Uterus (tissue), 7 donors: Measurements from ENCODE around the genes UGT1A8, UGT1A3 and SPP2.

- PRO-cap, 4 experiments, result no peak in any of the 4 experiments
- RAMPAGE, long total RNA, 2 experiments, result no peak in any of the 2 experiments
- RRBS, result no CpG with 5 or more reads among the region's 10 CpGs
Measured at GRCh38 chr2:233617328-233618031, at the start of gene UGT1A8. Gene UGT1A8, plus strand, starts transcription at chr2:233617633.

- PRO-cap, 4 experiments, result no peak in any of the 4 experiments
- RAMPAGE, long total RNA, 2 experiments, result no peak in any of the 2 experiments
- RRBS, result no CpG with 5 or more reads among the region's 13 CpGs
Measured at GRCh38 chr2:233728297-233729273, at the start of gene UGT1A3. Gene UGT1A3, plus strand, starts transcription at chr2:233729042.

DNA sequence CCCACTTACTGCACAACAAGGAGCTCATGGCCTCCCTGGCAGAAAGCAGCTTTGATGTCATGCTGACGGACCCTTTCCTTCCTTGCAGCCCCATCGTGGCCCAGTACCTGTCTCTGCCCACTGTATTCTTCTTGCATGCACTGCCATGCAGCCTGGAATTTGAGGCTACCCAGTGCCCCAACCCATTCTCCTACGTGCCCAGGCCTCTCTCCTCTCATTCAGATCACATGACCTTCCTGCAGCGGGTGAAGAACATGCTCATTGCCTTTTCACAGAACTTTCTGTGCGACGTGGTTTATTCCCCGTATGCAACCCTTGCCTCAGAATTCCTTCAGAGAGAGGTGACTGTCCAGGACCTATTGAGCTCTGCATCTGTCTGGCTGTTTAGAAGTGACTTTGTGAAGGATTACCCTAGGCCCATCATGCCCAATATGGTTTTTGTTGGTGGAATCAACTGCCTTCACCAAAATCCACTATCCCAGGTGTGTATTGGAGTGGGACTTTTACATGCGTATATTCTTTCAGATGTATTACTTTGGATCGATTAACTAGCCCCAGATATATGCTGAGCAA is 686 bp downstream of the UGT1A1 start:
- PRO-cap, 4 experiments, result no peak in any of the 4 experiments
- RAMPAGE, long total RNA, 2 experiments, result no peak in any of the 2 experiments
- RRBS, result no CpG with 5 or more reads among the region's 9 CpGs

DNA sequence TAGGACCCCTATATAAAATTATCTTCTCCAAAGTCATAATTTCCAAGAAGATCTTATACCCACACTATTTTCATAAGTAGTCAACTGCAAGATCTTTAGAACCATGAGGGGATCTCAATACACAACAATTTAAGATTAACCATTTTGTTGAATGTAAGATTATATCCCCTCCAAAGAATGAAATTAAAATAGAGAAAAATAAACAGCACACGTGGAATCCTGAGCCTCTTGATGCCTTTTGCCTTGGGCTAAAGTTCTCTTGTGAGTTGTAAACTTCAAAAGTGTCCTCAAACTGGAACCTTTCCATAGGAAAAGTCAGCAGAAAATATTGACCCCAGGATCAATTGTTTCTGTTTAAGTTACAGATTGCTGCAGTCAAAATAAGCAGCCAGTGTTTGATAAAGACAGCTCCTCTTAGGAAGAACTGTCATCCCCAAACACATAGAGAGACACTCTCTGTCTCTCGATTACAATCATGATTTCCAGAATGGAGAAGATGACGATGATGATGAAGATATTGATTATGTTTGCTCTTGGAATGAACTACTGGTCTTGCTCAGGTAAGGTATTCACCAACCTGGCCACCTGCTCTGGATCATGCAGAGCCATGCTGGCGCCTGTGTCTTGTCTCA is at the start of gene SPP2:
Gene SPP2 (plus strand): TSS at position 391 of the 632 bp plus-strand sequence.
- PRO-cap, 4 experiments, result no peak in any of the 4 experiments
- RAMPAGE, long total RNA, 2 experiments, result no peak in any of the 2 experiments
- RRBS, result no CpG with 5 or more reads among the region's 4 CpGs

- PRO-cap, 4 experiments, result no peak in any of the 4 experiments
- RAMPAGE, long total RNA, 2 experiments, result no peak in any of the 2 experiments
- RRBS, result no CpG with 5 or more reads among the region's 7 CpGs
Measured at GRCh38 chr2:234425831-234426578, 70.9 kb downstream of the ARL4C start.

DNA sequence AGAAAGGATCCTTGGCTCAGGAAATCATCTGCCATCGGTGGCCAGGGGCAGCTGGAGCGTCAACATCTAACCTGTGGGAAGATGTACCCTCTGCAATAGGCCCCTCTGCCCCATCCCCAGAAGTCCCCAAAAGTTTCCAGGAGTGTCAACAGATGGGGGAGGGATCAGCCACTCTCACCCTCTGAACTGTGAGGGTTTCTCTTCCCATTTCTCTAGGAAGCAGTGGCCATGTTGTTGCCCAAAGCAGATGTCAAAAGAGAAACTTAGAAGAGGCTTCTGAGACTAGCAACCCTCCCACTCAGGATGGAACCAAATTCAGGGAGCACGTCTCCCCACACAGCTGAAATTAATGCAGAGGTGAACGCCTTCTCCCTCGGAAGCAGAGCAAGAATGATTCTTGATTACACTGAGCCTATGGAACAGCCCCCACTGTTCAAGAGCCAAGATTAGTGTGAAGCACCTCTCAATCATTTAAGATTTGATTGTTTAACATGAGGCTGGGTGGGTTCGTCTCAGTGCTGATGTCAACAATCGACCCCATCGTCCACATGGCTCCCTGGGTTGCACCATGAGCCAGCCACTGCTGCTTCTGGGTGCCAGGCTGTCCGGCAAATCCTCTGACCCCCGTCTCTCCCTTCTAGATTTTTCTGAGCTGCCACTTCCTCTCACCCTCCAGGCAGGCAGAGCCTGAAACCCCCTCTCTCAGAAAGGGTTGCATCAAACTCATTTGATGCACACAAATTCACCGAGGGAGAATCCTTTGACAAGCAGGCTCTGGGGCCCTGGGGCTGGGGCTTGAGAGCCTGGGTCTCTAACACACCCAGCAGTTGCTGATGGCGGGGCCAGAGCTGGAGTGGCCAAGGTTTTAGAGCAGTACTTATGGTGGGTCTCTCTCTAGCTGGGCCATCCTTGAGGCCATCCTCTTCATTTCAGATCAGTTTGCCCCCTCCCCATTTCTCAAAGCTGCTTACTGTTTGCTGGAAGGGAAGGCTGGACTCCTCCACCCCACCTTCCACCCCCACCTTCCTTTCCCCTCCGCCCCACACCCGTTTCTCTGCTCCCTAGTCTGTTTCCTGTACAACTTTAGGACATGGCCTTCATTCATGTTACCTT is 69.9 kb downstream of the ARL4C start:
- PRO-cap, 4 experiments, result no peak in any of the 4 experiments
- RAMPAGE, long total RNA, 2 experiments, result no peak in any of the 2 experiments
- RRBS, result no CpG with 5 or more reads among the region's 14 CpGs

DNA sequence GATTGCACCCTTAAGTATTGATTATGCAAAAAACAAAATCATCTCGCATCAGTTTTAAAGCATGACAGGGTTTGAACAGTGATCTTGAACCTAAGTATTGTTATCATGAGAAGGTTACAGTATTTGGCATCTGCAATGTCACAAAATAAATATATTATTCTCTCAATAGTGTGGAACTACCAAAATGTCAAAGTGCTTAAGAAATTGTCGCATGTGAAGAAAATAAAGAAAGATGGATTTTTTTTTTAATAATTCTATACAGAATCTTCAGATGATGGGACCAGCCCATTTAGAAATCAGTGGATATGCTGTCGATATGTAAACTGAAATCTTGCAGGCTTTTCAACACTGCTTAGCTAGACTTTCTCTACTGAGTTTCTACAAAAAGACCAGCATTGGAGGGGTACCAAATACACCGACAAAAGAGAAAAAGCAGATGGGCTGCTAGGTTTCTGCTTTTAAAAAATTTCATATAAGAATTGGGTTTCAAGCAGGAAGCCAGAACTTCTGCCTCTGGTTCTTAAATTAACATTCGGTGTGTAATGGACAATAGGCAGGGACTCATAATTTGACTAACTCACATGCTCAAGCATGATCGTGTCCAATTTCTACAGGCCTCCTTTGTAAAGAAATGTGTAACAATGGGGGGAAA is 3.2 kb downstream of the ARL4C start:
- PRO-cap, 4 experiments, result no peak in any of the 4 experiments
- RAMPAGE, long total RNA, 2 experiments, result no peak in any of the 2 experiments
- RRBS, result no CpG with 5 or more reads among the region's 6 CpGs

GRCh38 chr2:234676174-234676467 is 179.2 kb upstream of the ARL4C start:
- PRO-cap, 4 experiments, result no peak in any of the 4 experiments
- RAMPAGE, long total RNA, 2 experiments, result no peak in any of the 2 experiments
- RRBS, result no CpG with 5 or more reads among the region's 2 CpGs

- PRO-cap, 4 experiments, result no peak in any of the 4 experiments
- RAMPAGE, long total RNA, 2 experiments, result no peak in any of the 2 experiments
- RRBS, result no CpG with 5 or more reads among the region's 1 CpG
Measured at GRCh38 chr2:234686533-234686814, 189.6 kb upstream of the ARL4C start.

DNA sequence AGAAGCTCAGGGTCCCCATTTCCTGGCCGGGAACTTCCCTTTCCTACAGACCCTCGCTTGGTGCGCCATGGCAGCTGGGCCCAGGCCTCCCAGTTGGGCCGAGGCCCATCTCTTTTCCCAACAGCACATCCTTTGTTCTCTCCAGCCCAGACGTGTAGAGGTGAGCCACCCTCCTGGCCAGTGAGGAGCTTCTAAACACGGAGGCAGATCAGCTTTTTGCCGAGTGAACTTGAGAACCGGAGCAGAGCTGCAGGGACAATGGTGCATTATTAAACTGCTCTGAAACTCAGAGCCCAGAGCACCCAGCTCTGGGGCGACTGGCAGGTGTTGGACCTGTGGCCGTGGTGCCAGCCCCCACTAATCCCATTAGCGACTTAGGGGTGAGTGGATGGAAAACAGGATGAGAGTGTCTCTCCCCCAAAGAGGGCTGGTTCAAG is 25.4 kb downstream of the SH3BP4 start:
- PRO-cap, 4 experiments, result peak in 1 of 4 experiments; most common plus-strand start position 244 of the sequence (in 1)
- RAMPAGE, long total RNA, 2 experiments, result no peak in any of the 2 experiments
- RRBS, result no CpG with 5 or more reads among the region's 11 CpGs

- PRO-cap, 4 experiments, result no peak in any of the 4 experiments
- RAMPAGE, long total RNA, 2 experiments, result no peak in any of the 2 experiments
- RRBS, result no CpG with 5 or more reads among the region's 12 CpGs
Measured at GRCh38 chr2:235025129-235025583, 73.3 kb downstream of the SH3BP4 start.

GRCh38 chr2:235384280-235385266 is 109.3 kb upstream of the AGAP1 start:
- PRO-cap, 4 experiments, result no peak in any of the 4 experiments
- RAMPAGE, long total RNA, 2 experiments, result no peak in any of the 2 experiments
- RRBS, result 88% methylated on average over 10 of the region's 38 CpGs

DNA sequence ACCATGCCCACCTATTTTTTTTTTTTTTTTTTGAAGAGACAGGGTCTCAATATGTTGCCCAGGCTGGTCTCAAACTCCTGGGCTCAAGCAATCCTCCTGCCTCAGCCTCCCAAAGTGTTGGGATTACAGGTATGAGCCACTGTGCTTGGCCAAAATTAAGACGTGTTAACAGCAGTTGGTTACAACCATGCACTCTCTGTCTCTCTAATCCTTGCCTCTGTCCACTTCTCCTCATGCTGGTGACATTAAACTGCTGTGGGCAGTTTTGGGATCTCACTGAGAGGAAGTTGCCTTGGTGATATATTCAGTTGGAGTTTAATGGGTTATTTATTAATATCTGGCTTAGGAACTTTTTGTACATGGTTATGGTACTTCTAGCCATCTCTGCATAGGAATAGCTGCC is 44.5 kb upstream of the AGAP1 start:
- PRO-cap, 4 experiments, result no peak in any of the 4 experiments
- RAMPAGE, long total RNA, 2 experiments, result no peak in any of the 2 experiments
- RRBS, result no CpG with 5 or more reads among the region's 1 CpG

GRCh38 chr2:235492898-235493490 is 849 bp upstream of the AGAP1 start:
- PRO-cap, 4 experiments, result no peak in any of the 4 experiments
- RAMPAGE, long total RNA, 2 experiments, result no peak in any of the 2 experiments
- RRBS, result 25% methylated on average over 12 of the region's 32 CpGs

- PRO-cap, 4 experiments, result no peak in any of the 4 experiments
- RAMPAGE, long total RNA, 2 experiments, result no peak in any of the 2 experiments
- RRBS, result no CpG with 5 or more reads among the region's 15 CpGs
Measured at GRCh38 chr2:235495015-235495138, 1.0 kb downstream of the AGAP1 start.

- PRO-cap, 4 experiments, result no peak in any of the 4 experiments
- RAMPAGE, long total RNA, 2 experiments, result no peak in any of the 2 experiments
- RRBS, result no CpG with 5 or more reads among the region's 19 CpGs
Measured at GRCh38 chr2:235495821-235496981, 2.4 kb downstream of the AGAP1 start.

- PRO-cap, 4 experiments, result no peak in any of the 4 experiments
- RAMPAGE, long total RNA, 2 experiments, result no peak in any of the 2 experiments
- RRBS, result no CpG with 5 or more reads among the region's 14 CpGs
Measured at GRCh38 chr2:235505182-235506032, 11.6 kb downstream of the AGAP1 start.

- PRO-cap, 4 experiments, result no peak in any of the 4 experiments
- RAMPAGE, long total RNA, 2 experiments, result no peak in any of the 2 experiments
- RRBS, result no CpG with 5 or more reads among the region's 5 CpGs
Measured at GRCh38 chr2:235589452-235589866, 95.6 kb downstream of the AGAP1 start.

DNA sequence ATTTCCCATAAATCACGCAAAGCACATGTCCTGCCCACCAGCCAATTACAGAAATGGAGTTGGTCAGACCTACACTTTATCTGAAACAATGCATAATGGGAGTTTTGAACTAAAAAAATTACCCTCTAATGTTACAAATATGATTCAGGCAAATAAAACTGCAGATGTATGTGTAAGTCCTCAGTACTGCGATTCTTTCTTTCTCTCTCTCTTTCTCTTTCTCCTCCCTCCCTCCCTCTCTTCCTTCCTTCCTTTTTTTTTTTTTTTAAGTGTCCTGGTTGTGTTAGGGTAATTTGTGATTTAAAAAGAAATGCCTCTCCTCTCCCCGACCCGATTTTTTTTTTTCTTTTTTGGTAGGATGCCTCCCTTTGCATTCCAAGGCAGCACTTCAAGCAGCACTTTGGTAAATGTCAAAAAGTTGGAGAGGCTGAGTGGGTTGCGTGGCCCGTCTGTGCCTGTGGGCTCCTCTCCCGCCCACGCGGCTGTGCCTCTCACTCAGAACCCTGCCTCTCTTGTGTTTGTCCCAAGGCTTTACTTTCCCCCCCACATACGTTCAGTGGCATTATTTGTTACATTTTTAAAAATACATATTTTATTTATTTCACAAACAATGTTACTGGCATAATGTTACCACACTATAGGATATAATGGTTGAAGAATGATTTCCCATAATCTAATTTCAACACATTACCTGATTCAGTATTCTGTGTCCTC is 147.4 kb downstream of the AGAP1 start:
- PRO-cap, 4 experiments, result no peak in any of the 4 experiments
- RAMPAGE, long total RNA, 2 experiments, result no peak in any of the 2 experiments
- RRBS, result no CpG with 5 or more reads among the region's 10 CpGs

DNA sequence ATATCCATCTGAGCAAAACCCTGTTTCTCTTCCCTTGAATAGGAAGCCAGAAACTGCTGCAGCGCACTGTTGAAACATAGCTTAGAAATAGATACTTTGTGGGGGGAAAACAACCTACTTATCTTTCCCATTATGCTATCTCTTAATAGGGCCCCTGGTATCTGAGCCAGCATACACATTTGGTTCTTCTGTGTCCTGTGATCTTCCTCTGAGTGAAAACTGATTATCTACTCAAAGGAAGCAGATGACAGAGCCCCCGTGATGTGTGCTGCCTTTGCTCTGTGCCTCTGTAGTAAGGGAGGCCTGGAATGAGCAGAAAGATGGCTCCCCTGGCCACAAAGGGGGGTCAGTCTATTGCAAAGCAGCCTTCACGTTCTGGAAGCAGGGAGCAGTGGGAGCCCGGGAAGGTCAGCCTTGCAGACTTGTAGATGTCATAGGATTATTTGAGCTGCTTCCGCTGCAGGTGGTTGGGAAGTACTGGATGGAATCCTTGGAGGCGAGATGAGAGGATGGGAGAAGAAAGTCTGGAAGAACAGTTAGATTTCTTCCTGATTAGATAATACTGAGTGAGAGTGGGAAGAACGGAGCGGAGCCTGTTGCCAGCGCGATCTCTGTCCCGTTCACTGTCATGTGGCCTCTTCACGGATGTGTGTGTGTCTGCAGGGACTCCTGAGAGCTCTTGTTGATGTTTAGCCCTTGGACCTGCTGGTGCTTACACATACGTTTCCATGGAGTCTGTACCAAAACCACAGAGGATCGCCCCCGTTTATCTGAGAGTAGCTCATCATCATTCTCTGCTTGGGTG is 150.1 kb downstream of the AGAP1 start:
- PRO-cap, 4 experiments, result no peak in any of the 4 experiments
- RAMPAGE, long total RNA, 2 experiments, result no peak in any of the 2 experiments
- RRBS, result no CpG with 5 or more reads among the region's 15 CpGs